Heart right ventricle (tissue), 2 donors: Measurements from ENCODE around the gene ADO.

DNA sequence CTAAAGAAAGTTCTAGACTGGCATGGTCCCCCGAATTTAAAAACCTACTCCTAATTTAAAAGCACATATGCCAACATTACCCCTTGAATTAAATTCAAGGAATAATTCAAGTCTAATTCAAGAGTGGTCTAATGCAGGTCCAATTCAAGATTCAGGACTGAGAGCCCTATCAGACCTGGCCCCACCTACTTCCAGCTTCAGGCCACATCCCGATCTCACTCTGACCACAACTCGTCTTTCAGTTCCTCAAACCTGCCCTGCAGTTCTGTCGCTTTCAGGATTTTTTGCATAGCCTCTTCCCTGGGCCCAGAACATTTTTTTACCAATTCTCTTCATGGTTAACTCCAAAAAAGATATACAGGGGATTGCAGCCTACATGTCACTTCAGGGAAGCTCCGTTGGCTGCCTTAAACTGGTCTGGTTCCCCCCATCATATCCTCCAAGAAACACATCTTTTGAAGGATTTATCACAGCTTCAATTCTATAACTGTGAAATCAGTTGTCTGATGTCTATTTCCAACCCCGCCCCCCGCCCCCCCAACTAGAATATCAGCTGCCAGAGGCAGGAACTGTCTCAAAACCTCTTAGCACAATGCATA, 20.9 kb downstream of the CCDC6 start:
- PRO-cap, 2 experiments, result no peak in any of the 2 experiments

GRCh38 chr10:59892616-59893147, 13.7 kb downstream of the CCDC6 start:
- PRO-cap, 2 experiments, result no peak in any of the 2 experiments

DNA sequence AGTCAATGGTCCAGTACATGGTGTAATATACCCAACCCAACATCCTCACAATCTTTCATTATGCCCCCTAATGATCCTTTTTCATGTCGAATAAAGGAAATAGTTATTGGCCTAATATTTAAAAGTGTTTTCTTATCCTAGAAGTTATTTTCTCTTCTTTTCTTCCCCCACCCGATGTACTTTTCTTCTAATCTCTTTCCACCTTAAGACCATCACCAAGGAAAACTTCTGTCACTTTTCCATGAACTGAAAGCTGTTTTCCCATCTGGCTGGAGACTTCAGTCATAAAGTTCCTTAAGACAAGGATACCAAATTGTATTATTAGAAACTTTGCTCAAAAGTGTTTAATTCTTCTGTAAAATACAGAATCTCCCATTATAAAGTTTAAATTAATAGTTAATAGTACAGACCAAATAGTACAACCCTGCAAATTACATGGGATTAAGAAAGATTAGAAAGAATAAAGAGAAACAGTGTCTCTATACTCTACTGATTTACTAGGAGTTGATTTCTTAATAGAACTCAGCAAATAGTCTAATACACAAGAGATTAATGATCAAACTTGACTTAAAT, 238.5 kb upstream of the CCDC6 start:
- PRO-cap, 2 experiments, result no peak in any of the 2 experiments

GRCh38 chr10:60285530-60285945, 104.1 kb downstream of the ANK3 start:
- PRO-cap, 2 experiments, result no peak in any of the 2 experiments

DNA sequence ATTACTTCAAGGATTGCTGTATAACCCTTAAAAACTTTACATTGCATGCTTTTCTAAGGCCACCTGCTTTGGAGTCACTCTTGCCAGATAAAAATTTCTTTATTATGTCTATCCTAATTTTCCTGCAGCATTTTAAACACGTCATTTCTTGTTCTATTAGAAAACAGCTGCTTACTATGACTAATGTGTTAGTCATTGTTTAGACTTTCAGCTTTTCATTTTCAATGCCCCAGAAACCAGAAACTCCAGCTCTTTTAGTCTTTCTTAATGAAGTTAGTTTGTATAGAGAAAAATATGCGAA, 20.4 kb upstream of the RHOBTB1 start:
- PRO-cap, 2 experiments, result no peak in any of the 2 experiments

DNA sequence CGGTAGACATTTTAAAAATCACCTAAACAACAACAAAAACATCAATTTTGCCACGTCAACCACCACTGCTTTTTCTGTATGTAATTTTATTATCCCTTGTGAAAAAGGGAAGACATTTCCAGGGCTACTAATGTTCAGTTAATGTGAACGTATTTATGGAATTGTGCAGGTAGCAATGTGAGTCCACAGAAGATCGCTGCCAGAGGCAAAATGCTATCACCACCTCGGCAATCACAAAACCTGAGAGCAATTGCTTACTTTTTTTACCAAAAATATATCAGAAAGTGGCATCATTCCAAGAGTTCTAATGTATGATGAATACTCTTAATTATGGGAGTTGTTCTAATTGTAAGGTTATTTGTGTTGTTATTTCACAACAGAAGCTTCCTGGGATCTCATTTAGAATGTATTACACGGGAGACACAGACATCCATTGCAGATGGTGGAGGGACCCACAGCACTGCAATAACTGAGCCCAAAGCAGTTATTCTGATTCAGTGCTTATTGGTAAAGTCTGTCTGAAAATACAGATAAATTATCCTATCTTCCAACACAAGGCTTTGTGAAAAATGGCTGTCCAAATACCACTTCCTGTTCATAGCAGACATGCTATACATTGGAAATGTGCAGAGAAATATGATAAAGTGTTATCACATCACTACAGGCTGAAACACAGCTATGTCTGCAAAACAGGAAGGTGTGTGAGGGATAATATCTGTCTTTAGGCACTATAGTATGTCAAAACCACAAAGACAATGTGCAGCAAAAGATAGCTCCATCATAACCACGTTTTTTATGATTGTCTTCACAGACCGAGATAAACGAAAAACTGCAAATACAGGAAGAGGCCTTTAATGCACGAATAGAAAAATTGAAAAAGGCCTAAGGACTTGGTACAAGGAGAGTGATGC, 102.7 kb downstream of the CABCOCO1 start:
- PRO-cap, 2 experiments, result no peak in any of the 2 experiments

- PRO-cap, 2 experiments, result peak in 2 of 2 experiments; most common plus-strand start chr10:61903919 (in 1); most common minus-strand start chr10:61903818 (in 1)
These were observed 2.4 kb downstream of the ARID5B start for GRCh38 chr10:61903663-61904476.

DNA sequence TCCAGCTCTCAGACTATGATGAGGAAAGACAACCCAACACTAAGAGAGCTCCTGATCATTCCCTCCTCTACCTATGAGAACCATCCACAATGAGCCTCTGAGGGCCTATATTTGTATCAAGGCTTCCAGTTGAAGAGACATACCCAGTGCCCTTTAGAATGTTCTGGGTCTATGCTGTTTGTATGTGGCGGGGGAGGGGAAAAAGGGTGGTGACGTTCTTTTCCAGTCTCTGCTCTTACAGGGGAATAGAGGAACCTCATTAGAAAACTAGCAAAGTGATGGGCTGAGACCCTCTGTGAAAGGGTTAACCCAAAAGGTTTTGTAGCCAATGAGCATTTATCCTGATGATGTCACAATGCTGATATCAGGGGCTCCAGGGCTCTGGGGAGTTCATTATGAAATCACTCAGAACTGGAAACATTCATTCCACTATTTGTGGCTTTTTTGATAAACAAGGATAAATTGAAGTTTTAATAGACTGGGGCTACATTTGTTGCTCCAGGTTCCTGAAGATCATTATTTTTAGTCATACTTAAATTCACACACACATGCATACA, 71.6 kb downstream of the ARID5B start:
- PRO-cap, 2 experiments, result peak in 1 of 2 experiments; most common plus-strand start position 393 of the sequence (in 1)

DNA sequence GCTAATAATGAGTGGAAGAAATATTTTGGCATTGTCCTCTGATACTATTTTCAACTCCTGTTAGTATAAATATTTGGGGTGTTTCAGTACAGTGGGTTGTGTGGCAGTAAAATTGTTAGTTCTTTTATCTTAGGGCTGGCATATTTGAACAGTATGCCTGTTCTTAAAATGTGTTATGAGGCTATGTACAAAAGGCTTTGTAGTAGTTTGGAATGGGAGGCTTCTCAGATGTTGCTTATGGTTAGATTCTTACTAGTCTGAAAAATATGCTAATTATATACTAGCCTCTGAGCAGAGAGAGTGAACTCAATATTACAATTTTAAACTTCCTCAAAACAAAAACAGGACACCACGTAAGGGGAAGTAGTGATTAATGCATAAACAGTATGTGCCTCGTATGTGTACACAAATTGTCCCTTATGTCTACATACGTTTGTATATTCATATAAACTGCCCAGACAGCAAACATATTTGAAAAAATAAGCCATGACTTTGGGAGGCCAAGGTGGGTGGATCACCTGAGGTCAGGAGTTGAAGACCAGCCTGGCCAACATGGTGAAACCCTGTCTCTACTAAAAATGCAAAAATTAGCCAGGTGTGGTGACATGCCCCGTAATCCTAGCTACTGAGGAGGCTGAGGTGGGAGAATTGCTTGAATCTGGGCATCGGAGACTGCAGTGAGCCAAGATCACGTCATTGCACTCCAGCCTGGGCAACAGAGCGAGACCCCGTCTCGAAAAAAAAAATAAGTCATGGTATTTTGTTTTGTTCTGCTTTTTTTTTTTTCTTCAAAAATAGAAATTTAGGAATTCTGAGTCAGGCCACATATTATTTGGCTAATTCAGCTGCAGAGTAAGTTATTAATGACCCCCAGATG, 115.5 kb downstream of the ARID5B start:
- PRO-cap, 2 experiments, result no peak in any of the 2 experiments

- PRO-cap, 2 experiments, result peak in 2 of 2 experiments; most common plus-strand start chr10:62048826 (in 1); most common minus-strand start chr10:62048546 (in 1)
These were observed 147.3 kb downstream of the ARID5B start for GRCh38 chr10:62048422-62049528.

- PRO-cap, 2 experiments, result no peak in any of the 2 experiments
These were observed 153.3 kb downstream of the ARID5B start for GRCh38 chr10:62054461-62055447.

DNA sequence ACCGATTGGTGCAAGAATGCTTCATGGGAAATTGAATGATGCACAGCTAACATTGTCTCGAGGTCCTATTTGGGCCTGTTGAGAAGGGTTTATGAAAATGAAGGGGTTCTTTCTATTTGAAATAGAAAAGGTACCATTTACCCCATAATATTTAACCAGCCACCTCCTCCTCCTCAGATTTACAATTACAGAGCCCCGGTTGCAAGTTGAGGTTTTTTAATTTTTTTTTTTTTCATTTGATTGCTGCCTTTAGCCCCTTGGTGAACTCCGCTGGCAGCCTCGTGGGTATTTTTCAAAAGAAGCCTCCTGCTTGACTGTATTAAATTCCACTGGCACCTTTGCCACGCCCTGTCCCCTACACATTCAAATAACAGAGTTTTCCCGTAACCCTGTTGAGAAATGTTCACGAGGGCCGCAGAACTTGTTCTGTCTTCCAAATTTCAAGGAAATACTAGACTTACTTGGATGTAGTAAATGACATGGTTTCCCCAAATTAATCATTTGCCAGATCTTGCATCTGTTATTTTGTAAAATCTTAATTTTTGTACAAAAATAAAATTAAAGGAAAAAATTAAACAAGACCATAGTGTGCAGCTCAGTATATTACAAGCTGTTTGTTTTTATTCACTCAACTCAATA, 166.9 kb downstream of the ARID5B start:
- PRO-cap, 2 experiments, result no peak in any of the 2 experiments

GRCh38 chr10:62239870-62240338, 28.7 kb downstream of the RTKN2 start:
- PRO-cap, 2 experiments, result no peak in any of the 2 experiments

- PRO-cap, 2 experiments, result no peak in any of the 2 experiments
These were observed 23.7 kb downstream of the RTKN2 start for GRCh38 chr10:62244856-62245337.

- PRO-cap, 2 experiments, result no peak in any of the 2 experiments
These were observed 118.5 kb downstream of the ZNF365 start for GRCh38 chr10:62492776-62493029.

DNA sequence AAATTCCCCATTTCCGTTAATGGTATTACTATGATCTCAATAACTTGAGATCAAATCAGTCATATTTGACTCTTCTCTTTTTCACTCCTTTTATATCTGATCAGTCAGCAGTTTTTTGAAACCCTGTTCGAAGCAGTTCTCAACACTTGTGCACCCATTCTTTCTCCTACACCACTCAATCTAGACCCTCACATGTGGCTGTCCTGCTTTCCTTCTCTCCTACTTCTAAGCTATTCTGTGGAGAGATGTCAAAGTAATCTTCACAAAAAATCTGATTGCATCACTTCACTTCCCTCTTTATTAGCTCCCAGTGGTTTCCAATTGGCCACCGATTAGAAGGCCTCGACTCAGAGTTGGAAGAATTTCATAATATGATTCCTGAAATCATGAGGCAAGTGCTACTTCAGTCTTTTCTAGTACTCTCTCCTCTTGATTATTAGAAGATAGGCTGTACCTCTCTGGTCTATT, 129.0 kb downstream of the ZNF365 start:
- PRO-cap, 2 experiments, result no peak in any of the 2 experiments

DNA sequence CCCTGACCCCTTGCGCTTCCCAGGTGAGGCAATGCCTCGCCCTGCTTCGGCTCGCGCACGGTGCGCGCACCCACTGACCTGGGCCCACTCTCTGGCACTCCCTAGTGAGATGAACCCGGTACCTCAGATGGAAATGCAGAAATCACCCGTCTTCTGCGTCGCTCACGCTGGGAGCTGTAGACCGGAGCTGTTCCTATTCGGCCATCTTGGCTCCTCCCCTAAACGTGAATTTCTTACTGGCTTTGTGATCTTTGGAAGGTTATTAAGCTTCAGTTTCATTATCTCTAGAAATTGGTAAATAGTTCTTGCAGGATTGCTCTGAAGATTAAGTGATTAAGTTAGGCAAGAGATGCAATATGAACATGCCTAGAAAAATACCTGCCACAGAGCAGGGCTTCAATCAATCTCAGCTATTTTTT, 196.0 kb upstream of the ADO start:
- PRO-cap, 2 experiments, result no peak in any of the 2 experiments

DNA sequence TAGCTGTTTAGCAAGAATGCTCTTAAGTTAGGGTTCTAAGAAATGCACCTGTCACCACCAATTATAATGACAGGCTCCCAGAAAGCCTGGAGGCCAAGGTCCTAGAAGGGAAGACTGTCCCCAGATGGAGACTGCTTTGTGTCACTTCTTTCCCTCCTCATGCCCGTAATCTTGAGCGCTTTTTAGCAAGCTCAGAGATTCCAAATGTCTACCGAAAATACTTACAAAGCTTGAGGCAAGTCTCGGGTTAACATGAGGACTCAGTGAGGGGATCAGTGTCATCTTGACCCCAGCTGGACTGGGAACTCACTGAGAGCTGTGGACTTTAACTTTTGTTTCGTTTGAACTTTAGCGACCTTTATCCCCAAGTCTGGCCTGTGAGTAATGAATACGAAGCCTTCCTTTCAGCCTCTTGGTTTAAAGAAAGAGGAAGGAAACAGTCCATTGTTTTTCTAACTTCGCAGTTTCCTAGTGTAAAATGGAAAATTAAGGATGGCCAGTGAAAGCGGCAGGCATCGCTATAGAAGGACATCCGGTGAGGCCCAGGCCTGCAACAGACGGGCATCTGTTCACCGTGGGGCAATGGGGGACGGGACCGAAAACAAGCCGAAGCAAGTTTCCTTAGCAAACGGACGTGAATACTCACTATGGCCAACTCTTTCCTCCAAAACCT, 44.2 kb upstream of the ADO start:
- PRO-cap, 2 experiments, result peak in 1 of 2 experiments; most common plus-strand start position 531 of the sequence (in 1); most common minus-strand start position 300 of the sequence (in 1)

- PRO-cap, 2 experiments, result no peak in any of the 2 experiments
These were observed 25.1 kb upstream of the ADO start for GRCh38 chr10:62779453-62779775.

GRCh38 chr10:62804568-62805373, at the start of gene ADO:
Gene ADO (plus strand): TSS chr10:62804720.
- PRO-cap, 2 experiments, result peak in 2 of 2 experiments; most common plus-strand start chr10:62804702 (in 1); most common minus-strand start chr10:62805111 (in 1)